AG09309 (cell line): ENCODE data around the genes PARM1 and SDAD1.

- RRBS = 100% methylated on average over 2 of the region's 4 CpGs
These were observed 8.9 kb downstream of the MTHFD2L start for GRCh38 chr4:74166444-74167590.

DNA sequence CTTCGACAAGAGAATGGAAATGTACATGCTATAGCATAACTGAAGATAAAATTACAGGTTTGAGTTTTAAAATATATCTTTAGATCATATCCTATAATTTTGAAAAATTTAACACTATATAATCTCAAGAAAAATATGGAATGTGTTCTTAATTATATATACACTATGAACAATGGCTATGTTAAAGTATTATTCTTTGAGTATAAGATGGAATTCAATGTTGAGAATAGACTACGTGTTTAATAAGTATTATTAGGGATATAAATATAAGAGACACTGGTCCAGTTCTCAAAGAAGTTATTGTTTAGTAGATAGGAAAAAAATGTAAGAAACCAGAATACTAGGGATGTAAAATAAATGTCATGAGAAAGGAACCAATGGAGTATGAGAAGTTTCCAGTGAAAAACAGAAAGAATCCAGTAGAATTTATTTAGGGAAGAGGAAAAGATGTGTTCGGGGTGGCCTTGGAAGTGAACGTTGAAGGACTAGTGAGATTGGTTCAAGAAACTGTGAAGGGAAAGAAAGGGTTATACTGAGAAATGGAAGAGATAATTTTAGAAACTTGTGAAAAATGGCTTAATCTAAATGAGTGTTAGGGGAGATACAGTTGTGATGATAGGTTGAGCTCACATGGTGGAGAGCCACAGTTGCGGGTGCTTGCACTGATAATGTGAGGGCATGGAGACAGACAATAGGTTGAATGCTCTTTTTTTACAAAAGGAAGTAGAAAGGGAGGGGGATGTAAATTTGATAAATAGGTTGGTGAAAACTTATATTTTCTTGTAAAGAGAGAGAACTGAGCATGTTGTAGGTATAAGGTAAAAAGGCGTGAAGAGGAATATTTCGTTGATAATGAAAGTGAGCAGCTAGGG, 7.9 kb downstream of the AREG start:
- RRBS = no CpG with 5 or more reads among the region's 7 CpGs

GRCh38 chr4:74505624-74505936, 60.6 kb downstream of the AREG start:
- RRBS = no CpG with 5 or more reads among the region's 4 CpGs

GRCh38 chr4:74883004-74883731, 49.7 kb upstream of the PARM1 start:
- RRBS = no CpG with 5 or more reads among the region's 2 CpGs

- RRBS = 3% methylated on average over 47 of the region's 79 CpGs
These were observed at the start of gene PARM1 for GRCh38 chr4:74932598-74933695. PARM1 (plus strand) TSS chr4:74933116.

- RRBS = 3% methylated on average over 5 of the region's 19 CpGs
These were observed 759 bp downstream of the PARM1 start for GRCh38 chr4:74933696-74934054.

- RRBS = no CpG with 5 or more reads among the region's 11 CpGs
These were observed 248.2 kb downstream of the PARM1 start for GRCh38 chr4:75180724-75181918.

GRCh38 chr4:75244361-75244821, 269.8 kb downstream of the RCHY1 start:
- RRBS = no CpG with 5 or more reads among the region's 6 CpGs

- RRBS = no CpG with 5 or more reads among the region's 2 CpGs
These were observed 19.0 kb upstream of the CDKL2 start for GRCh38 chr4:75649455-75649656.

DNA sequence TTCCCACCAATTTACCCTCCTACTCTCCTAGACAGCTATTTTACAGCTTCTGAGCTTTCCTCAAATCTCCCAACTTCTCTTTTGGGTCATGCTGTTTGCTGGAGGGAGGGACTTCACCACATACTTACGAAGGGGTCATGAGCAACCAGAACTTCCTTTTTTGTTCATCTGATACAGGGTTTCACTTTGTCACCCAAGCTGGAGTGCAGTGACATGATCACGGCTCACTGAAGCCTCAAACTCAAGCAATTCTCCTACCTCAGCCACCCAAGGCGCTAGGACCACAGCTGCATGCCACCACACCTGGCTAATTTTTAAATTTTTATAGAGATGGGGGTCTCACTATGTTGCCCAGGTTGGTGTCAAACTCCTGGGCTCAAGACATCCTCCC, 25.3 kb upstream of the G3BP2 start:
- RRBS = no CpG with 5 or more reads among the region's 3 CpGs

- RRBS = no CpG with 5 or more reads among the region's 3 CpGs
These were observed 16.4 kb upstream of the USO1 start for GRCh38 chr4:75707946-75708502.

DNA sequence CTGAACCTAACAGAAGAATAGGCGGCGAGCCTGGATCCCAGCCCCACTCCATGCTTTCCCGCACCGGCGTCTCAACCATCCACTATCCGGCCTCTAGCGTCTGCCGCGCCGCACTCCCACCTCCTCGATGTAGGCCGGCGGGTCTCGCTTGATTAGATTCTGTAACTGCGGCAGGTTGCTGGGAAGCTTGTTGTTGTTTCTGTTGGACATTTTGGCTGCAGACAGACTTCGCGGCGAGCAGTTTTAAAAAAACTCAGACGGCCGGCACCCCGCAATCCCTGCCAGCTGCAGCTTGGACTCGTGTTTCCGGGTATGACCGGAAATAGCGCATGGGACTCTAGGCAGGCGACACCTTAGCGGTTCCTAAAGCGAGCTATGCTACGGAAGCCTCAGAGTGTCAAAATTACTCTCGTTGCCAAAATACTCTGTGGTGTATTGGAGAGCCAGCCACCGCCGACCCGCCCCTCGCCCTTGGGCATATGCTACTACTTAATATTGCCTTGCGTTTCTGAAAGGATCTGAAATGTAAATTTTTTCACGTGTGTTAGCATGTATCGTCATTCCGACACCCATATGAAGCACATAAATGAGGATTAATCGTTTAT, at the start of gene SDAD1:
Gene SDAD1 (minus strand): TSS at position 314 of the 605 bp plus-strand sequence.
- RRBS = 3% methylated on average over 9 of the region's 39 CpGs

- RRBS = no CpG with 5 or more reads among the region's 2 CpGs
These were observed 1.3 kb downstream of the SCARB2 start for GRCh38 chr4:76212466-76212667.

DNA sequence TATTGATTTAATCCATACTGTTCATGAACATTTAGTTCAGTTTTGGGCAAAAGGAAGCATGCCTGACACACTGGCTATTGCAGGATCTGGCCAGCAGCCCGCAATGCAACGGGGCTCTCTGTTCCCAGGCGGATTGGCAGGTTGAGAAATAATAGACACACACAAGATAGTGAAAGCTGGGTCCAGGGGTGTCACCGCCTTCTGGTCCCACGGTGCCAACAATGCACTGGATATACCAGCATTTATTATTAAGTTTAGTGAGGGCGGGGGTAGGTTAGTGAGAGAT, 24.9 kb upstream of the STBD1 start:
- RRBS = no CpG with 5 or more reads among the region's 6 CpGs

DNA sequence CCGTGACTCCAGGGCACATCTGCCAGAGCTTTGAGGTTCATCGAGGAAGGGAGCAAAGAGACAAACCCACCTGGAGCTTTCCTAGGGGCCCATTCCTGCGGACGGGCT, 323 bp downstream of the STBD1 start:
- RRBS = no CpG with 5 or more reads among the region's 4 CpGs

GRCh38 chr4:76310158-76310591, 3.6 kb downstream of the STBD1 start:
- RRBS = no CpG with 5 or more reads among the region's 2 CpGs

- RRBS = no CpG with 5 or more reads among the region's 8 CpGs
These were observed 18.9 kb downstream of the SHROOM3 start for GRCh38 chr4:76453832-76454341.

DNA sequence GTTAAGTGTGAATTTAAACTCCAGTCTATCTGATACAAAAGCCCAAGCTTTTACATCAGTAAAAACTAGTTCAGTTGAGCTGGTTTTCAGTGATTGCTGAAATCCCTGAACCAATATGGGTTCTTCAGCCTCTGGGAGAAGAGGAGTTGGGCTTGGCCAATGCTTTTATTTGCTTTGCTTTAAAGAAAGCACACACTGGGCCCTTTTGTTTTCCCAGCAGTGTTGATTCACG, 136.1 kb downstream of the SHROOM3 start:
- RRBS = no CpG with 5 or more reads among the region's 1 CpG

- RRBS = no CpG with 5 or more reads among the region's 13 CpGs
These were observed 189.2 kb downstream of the SHROOM3 start for GRCh38 chr4:76624001-76624833.

GRCh38 chr4:76709406-76710079, 188.4 kb downstream of the SOWAHB start:
- RRBS = no CpG with 5 or more reads among the region's 8 CpGs